Mammary epithelial cell (primary cell): ENCODE results near the genes SENP1, LALBA, TUBA1A and KCNH3.

GRCh38 chr12:47882627-47883152 lies 22.1 kb downstream of the VDR start:
- CAGE, long polyA plus RNA: no peak
- RRBS: no CpG with 5 or more reads among the region's 13 CpGs

GRCh38 chr12:47900121-47901094 lies 4.4 kb downstream of the VDR start:
- CAGE, long polyA plus RNA: no peak
- RRBS: no CpG with 5 or more reads among the region's 9 CpGs

DNA sequence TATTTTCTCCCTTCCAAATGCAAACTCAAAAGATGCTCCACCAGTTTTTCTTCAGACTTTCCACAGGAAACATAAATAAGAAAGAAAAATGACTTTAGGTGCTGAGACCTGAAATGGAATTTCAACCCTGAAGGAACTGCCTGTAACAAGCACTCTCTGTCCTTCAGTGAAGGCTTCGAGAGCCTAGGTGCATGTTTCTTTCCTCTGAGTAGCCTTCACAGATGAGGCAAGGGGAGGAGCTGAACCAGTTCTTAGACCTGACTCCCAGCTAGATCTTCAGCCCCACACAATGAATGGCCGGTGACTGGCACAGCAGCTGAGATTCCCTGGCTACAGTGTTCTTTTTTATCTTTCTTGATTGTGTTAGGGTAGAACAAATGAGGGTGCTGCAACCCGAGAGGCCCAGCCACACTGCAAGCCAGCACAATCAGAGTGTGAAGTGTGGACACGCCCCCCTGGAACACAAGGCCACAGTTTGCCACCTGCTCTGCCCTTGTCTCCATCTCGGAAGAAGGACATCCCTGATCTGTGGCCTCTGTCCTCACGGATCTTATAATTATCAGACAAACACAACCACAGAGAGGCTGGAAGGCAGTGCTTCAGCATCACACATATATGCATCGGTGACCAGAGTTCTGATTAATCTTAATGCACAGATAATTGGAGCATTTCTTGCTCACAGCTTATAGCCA lies 19.1 kb upstream of the COL2A1 start:
- CAGE, long polyA plus RNA: no peak
- RRBS: no CpG with 5 or more reads among the region's 7 CpGs

GRCh38 chr12:48105756-48106463 lies at the start of gene SENP1:
SENP1 (minus strand) TSS chr12:48106079.
- CAGE, long polyA plus RNA: no peak
- RRBS: 2% methylated on average over 12 of the region's 58 CpGs

GRCh38 chr12:48351797-48352214 lies 1.1 kb upstream of the ZNF641 start:
- CAGE, long polyA plus RNA: no peak
- RRBS: no CpG with 5 or more reads among the region's 10 CpGs

- CAGE, long polyA plus RNA: no peak
- RRBS: no CpG with 5 or more reads among the region's 1 CpG
Observed at GRCh38 chr12:48569901-48570345, at the start of gene LALBA. LALBA (minus strand) TSS chr12:48570046.

- CAGE, long polyA plus RNA: no peak
- RRBS: 2% methylated on average over 12 of the region's 42 CpGs
Observed at GRCh38 chr12:48814613-48815077, 3.7 kb upstream of the CACNB3 start.

DNA sequence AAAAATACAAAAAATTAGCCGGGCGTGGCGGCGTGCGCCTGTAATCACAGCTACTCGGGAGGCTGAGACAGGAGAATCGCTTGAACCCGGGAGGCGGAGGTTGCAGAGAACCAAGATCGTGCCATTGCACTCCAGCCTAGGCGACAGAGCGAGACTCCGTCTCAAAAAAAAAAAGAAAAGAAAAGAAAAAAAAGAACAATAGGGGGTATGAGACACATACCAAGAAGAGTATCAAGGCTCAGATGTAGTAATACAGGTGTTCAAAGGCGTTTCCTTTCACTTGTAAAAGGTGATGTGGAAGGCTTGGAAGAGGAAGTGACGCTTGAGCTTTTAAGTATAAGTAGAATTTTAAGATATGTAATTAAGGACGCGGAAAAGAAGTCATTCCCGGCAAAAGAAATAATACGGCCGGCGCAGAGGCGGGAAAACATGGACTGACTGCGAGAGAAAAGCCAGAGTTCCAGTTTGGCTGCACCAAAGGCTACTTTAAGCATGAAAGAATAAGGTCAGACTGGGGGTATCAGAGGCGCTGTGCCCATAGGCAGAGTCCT lies 578 bp downstream of the DDX23 start:
- CAGE, long polyA plus RNA: no peak
- RRBS: no CpG with 5 or more reads among the region's 24 CpGs

DNA sequence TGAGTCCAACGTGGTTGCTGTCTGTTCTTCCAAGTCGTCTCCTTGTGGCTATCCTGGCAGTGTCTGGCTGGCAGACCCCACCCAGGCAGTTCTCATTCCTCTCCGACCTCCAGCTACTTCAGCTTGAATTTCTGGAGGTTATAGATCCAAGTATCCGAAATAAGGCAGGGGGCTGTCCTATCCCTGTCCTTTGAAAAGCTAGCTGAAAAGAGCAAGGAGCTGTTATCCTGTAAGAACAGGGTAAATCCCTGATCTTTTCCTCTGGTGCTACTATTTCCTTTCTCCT lies 532 bp upstream of the FKBP11 start:
- CAGE, long polyA plus RNA: no peak
- RRBS: no CpG with 5 or more reads among the region's 4 CpGs

GRCh38 chr12:48985444-48985914 lies 7.4 kb downstream of the WNT1 start:
- CAGE, long polyA plus RNA: no peak
- RRBS: no CpG with 5 or more reads among the region's 10 CpGs

DNA sequence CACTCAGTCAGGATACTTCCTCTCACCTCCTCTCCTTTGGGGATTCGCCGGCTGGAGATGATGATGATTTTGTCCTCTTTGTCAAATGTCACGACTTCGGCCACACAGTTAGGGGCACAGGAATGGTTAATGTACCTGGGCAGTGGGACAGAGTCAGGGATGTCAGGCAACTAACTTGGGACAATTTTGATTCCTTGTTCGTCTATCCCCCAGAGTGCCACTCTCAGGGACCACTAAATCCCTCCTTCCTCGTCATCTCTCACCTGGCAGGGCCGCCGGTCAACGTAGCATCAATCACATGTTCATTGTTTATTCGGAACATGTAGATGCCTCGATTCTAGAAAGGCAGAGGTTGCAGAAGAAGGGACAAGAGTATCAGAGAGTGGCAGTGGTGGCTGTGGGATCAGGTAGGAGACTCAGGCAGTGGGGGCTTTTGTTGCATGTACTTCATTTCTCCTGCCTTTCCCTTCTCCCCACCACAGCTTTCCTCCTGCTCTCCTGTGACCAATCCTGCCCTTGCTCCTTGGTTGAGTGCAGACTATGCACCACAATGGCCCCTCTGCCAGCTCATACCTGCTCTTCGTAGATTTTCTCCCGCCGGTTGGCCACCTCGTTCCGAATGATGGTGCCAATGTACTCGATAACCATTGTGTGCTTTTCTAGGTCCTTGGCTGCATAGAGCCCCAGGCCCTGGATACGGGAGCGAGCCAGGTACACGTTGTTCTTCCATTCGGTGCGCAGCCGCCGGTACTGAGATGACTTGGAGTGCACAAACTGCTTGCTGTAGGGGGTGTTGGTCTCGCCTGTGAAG lies 3.6 kb upstream of the PRKAG1 start:
- CAGE, long polyA plus RNA: no peak
- RRBS: no CpG with 5 or more reads among the region's 25 CpGs

- CAGE, long polyA plus RNA: no peak
- RRBS: no CpG with 5 or more reads among the region's 15 CpGs
Observed at GRCh38 chr12:49037290-49038335, 19.0 kb upstream of the PRKAG1 start.

- CAGE, long polyA plus RNA: no peak
- RRBS: no CpG with 5 or more reads among the region's 7 CpGs
Observed at GRCh38 chr12:49103685-49104564, 6.7 kb downstream of the LMBR1L start.

DNA sequence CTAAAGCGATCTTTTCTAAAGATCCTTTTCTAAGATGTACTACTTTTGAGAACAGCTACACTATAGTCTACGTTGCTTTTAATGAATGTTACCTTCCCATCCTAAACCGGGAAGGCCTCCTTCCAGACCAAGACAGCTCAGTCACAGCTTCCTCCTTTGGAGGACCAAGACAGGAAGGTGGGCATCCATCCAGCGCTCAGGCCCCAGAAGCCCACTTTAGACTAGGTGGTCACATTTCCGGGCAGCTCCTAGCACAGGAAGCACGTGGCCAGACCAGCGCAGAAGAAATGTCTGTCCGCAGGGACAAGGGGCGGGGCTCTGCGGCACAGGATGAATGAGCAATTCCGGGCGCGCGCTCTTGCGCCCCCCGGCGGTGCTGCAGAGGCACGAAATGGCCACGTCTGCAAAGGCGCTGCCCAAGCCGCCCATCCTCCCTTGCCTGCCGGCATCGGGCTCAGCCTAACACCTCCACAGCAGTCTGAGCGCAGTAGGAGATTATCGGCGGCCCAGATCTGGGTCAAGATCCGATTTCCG lies 1.1 kb downstream of the TUBA1B start:
- CAGE, long polyA plus RNA: no peak
- RRBS: under 1% methylated on average over 12 of the region's 28 CpGs

GRCh38 chr12:49188843-49189434 lies at the start of gene TUBA1A:
TUBA1A (minus strand) TSS chr12:49189080.
- CAGE, long polyA plus RNA: start-site peak on the minus strand at chr12:49189005-49189017, 9 reads
- RRBS: no CpG with 5 or more reads among the region's 28 CpGs

DNA sequence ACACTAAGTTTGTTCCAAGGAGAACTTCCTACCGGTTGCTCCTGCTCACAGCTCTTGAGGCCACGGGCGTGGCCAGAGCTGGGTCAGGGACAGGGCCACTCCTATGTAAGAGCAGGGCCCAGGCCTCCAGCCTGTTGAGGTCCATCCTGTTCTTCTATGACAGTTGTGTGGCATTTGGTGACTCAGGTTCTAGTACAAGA lies 36.9 kb upstream of the TUBA1A start:
- CAGE, long polyA plus RNA: no peak
- RRBS: no CpG with 5 or more reads among the region's 3 CpGs

DNA sequence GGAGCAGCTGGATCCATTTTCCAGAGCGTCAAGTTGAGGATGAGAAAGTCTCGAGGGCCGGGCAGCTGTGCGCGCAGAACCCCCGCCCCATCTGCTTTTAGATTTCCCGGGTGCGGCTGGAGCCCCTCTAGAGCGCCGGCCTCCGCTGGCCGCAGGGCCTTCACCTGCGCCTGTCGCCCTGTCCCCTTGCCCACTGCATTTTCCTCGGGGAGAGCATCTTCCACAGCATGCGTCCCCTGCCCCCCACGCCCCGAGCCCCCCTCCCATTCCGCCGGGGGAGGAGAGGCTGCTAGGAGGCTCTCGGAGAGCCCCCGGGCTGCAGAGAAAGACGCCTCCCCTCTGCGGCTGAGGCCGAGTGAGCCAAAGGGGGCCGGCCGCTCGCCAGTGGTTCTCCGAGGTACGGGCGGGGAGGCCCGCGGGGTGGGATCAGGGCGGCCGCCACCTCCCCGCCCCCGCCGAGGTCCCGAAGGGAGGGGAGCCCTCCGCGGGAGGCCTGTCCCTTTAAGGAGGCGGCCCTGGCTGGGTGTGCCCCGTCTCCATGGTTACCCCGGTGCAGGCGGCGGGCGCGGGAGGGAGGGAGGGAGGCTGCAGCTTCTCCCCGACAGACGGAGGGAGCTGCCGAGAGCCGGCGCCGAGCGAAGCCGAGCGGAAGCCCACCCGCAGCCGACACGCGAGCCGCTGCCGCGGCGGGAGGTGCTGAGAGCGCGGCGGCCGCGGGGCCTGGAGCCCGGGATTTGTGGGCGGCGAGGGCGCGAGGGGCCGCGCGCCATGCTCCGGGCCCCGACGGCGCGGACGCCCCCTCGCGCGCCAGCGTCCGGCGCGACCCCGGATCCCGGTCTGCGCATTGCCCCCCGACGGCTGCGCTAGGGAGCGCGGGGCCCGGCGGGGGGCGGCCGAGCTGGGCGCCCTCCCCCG lies at the start of gene KCNH3:
Gene KCNH3, plus strand, starts transcription at position 583 of the 915 bp plus-strand sequence.
- CAGE, long polyA plus RNA: no peak
- RRBS: 3% methylated on average over 54 of the region's 105 CpGs

DNA sequence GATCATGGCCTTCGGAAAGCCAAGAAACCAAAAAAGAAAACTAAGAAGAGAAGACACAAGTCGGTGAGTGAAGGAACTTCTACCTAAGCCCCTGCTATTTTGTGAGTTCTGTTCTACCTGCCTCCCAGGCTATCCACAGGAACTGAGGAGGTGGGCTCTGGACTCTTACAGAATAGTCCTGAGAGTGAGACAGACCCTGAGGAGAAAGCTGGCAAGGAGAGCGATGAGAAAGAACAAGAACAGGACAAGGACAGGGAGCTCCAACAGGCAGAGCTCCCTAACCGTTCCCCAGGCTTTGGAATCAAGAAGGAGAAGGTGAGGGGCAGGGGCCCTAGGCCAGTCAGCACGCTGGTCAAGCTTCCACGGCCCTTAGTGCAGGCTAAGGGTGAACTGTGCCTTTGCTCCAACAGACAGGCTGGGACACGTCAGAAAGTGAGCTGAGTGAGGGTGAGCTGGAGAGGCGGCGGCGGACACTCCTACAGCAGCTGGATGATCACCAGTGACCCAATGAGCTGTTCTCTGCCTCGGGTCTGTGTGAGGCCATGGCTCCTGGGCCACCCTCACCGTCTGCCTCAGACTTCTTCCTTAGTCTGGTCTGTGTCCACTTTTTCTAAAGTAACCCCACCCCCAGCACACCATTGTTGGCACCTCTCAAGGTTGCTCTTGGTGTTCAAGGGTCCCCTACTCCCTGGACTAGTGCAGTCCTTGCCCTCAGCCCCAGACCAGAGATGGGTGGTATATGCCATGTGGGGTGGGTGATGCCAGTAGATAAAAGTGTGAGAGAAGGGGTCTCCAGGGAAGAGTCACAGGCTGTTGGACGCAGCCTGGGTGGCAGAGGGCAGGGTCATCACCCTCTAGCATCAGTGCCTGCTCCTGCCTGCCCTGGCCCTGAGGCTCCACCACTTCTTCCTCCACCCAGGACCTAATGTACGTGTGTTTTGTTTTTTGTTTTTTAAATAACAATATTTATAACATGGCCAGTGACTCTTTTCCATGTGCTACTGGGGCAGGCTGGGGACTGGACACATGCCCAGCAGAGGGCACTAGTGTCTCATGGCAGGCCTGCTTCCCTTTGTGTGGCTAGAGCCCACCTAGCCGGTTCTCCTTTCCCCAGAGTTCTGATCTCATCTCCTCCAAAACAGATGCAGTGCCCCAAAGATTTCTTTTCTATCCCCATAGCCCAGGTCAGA lies 20.7 kb downstream of the PRPF40B start:
- CAGE, long polyA plus RNA: no peak
- RRBS: no CpG with 5 or more reads among the region's 15 CpGs

DNA sequence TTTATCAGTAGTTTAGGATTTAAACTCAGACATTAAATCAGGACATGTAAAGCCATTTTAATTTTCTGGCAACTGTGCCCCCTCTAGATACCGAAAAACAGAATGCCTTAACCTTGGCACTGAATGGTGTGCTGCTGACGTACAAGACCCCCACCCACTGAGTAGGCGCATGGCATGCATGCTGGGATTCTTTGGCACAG lies 11.7 kb downstream of the TMBIM6 start:
- CAGE, long polyA plus RNA: no peak
- RRBS: no CpG with 5 or more reads among the region's 3 CpGs

DNA sequence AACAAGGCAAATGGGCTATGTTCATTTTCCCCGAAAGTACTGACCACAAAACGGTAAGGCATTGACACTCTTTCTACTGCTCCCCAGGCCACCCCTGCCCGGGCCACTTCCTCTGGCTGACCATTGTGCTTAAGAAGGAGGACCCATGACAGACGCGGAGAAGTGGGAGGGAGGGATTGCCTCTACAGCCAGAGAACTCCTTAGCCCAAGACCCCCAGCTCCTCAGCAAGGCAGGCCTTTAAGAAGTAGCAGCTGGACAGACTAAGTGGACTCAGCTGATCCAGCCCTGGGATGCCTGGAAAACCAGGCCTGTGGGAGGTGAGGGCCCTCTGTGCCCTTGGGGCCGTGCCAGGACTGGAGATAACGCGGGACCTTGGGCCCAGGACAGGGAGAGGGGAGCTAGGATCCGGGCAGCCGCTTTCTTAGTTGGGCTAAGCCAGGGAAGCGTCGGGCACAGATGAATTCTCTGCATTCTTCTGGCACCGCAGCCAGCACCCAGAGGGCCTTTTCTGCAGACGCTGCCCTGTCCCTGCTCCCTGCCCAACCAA lies 1.0 kb downstream of the NCKAP5L start:
- CAGE, long polyA plus RNA: no peak
- RRBS: no CpG with 5 or more reads among the region's 14 CpGs